GM12892 (cell line): Measurements from ENCODE around the genes POTEB2 and ATP10A.

GRCh38 chr15:20866023-20866753, at the start of gene POTEB2:
Gene POTEB2 (minus strand): TSS chr15:20866314.
- RRBS, result no CpG with 5 or more reads among the region's 30 CpGs

- RRBS, result 59% methylated on average over 2 of the region's 19 CpGs
These were observed 144.1 kb downstream of the OR4N4 start for GRCh38 chr15:22238314-22238997.

DNA sequence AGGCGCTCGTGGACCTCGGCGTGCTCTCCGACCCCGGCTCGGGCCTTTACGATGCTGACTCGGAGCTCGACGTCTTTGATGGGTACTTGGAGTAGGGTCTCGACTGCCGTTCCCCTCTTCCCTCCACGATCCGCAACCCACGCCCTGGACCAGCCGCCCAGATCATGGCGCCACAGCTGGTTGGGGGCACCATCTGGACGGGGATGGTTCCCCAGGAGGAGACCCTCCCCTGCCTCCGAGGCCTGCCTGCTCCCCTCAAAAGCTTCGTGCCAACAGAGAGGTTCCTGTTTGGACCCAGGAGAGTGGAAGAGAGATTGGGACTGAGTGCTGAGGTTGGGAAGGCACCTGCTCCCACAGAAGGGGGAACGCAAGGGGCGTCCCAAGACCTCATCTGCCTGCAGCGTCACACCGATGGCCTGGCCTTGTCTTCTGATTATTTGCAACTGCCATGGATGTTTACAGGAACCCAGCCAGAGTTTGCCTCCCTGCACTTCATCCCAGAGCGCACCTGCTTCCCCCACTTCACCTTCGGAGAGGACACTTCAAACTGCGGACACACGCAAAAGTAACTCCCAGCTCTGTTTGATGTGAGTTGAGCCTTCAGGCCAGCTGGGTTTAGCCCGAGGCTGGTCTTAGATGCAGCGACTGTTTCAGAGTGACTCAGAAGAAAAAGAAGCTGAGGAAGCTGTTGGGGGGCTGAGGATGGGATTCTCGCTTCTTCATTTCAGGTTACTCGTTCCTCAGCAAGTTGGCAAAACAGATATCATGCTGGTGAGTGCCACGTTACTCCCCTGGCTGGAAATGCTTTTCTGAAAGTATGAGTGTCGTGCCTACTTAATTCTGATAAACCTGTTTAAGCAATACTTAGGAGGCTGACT, 71.1 kb upstream of the NIPA1 start:
- RRBS, result no CpG with 5 or more reads among the region's 35 CpGs

DNA sequence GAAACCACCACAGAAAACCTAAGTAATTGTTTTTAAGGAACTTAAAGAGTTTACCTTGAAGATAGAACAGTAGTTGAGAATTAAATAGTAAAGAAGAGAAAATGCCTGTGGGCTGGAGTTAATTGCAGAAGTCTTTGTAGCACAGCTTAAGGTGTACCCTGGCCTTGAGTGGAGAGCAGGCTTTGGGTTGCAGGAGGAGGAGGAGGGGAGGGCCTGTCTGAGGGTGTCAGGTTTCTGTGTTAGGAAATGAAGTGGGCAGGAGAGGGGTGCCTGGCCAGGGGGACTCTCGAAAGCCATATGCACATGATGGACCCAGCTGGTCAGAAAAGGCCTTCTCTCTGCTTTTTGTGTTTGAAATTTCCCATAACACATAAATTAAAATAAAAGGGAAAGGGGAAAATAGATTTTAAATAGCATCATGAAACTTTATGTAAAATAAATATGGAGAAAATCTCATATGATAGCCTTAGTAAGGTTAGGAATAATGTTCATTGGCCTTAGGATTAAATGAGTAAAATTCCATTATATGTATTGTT, 7.1 kb downstream of the NIPA2 start:
- RRBS, result no CpG with 5 or more reads among the region's 1 CpG

- RRBS, result no CpG with 5 or more reads among the region's 18 CpGs
These were observed 34.7 kb downstream of the NIPA2 start for GRCh38 chr15:22873027-22873753.

GRCh38 chr15:22895274-22896189, 57.1 kb downstream of the NIPA2 start:
- RRBS, result no CpG with 5 or more reads among the region's 16 CpGs

DNA sequence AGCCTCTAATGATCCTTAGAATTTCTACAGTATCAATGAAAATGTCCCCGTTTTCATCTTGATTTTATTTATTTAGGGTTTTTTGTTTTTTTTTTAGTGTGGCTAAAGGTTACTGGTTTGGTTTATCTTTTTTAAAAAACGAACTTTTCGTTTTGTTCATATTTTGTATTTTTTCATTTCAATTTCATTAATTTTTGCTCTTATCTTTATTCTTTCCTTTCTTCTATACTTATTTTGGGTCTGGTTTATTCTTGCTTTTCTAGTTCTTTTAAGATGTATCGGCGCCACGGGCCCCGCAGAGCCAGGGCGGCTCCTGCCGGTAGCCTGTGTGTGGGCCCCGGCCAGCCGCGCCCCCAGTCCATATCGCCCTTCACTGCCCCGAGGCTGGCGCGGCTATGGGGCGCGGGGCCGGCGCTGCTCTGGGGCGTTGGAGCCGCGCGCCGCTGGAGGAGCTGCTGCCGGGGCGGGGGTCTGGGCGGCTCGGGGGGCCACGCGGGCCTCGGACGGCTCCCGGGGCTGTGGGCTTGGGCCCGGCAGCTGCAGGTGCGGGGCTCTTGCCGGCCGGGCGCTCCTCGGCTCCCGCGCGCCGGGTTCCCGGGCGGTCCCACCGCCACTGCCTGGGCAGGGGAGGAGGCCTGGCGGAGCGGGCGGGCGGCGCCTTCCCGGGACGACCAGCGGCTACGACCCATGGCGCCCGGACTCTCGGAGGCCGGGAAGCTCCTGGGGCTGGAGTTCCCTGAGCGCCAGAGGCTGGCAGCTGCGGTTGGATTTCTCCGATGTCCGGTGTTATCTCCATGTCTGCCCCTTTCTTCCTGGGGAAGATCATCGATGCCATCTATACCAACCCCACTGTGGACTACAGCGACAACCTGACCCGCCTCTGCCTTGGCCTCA, 43.2 kb upstream of the GOLGA6L1 start:
- RRBS, result no CpG with 5 or more reads among the region's 67 CpGs

- RRBS, result 14% methylated on average over 3 of the region's 43 CpGs
These were observed 198.2 kb upstream of the NPAP1 start for GRCh38 chr15:24477256-24477938.

- RRBS, result no CpG with 5 or more reads among the region's 50 CpGs
These were observed 1.0 kb downstream of the SNRPN start for GRCh38 chr15:24955565-24956494.

DNA sequence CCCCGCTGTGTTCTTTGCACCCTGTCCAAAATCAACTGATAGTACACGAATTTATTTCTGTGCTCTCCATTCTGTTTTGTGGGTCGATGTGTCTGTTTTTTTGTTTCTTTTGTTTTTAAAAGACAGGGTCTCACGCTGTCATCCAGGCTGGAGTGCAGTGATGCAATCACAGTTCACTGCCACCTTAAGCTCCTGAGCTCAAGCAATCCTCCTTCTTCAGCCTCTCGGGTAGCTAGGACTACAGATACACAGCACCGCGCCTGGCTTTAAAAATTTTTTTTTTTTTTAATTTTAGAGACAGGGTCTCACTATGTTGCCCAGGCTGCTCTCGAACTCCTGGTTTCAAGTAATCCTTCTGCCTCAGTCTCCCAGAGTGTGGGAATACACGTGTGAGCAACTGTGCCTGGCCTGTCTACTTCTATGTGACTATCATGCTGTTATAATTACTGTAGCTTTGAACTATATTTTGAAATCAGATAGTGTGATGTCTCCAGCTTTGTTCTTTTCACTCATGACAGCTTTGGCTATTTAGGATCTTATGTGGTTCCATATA, 39.3 kb downstream of the UBE3A start:
- RRBS, result no CpG with 5 or more reads among the region's 9 CpGs

DNA sequence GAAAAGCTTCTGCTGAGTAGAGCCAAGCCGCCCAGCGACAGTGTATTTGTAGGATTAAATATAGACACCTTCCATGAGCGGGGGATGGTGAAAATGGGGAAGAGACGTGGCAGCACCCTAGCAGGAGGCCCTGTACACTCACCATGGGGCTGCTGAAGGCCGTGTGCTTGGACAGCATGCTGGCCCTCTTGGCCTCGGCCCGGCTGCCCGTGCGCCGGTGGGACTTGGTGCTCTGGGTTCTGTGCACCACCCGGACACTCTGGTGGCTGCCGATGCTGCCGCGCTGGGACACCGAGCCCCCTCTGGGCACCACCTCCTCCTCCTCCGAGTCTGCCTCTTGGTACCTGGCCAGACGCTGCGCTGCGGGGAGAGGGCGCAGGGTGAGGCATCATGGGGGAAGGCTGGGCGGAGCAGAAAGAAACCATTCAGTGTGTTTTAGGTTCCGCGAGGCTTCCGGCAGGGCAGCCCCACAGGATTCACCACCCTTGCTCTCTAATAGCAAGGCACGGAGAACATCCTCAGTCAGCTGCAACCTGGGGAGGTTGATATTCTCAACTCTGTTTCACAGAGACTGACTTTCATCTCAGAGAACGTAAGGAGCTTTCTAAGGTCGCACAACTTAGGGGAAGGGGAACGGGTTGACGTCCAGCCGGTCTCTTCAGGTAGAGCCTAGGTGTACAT, 144.9 kb downstream of the ATP10A start:
- RRBS, result no CpG with 5 or more reads among the region's 30 CpGs

DNA sequence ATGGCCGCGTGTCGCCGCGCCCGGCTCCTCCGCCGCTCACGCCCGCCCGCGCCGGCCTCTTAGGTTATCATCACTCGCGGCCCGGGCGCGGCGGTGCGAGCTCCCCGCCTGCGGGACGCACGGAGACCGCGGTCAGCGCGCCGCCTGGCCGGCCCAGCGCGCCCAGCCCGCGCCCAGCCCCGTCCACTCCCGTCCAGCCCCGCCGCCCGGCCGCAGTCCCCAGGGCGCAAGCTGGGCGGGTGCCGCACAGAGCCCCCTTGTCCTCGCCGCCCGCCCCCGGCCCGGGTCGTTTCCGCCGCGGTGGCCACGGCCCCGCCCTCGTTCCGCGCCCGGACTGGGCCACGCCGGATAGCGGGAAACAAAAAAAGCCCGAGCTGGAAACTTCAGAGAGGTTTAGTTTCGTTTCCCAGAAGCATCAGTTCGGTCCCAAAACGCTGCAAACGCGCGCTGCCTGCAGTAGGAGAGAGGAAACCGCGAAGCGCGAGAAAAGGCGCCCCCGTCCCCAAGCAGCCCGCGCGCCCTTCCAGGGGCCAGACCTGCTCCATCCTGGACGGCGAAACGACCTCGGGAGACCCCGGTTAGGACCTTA, at the start of gene ATP10A:
Gene ATP10A, minus strand, starts transcription at position 233 of the 589 bp plus-strand sequence.
- RRBS, result 9% methylated on average over 35 of the region's 82 CpGs

DNA sequence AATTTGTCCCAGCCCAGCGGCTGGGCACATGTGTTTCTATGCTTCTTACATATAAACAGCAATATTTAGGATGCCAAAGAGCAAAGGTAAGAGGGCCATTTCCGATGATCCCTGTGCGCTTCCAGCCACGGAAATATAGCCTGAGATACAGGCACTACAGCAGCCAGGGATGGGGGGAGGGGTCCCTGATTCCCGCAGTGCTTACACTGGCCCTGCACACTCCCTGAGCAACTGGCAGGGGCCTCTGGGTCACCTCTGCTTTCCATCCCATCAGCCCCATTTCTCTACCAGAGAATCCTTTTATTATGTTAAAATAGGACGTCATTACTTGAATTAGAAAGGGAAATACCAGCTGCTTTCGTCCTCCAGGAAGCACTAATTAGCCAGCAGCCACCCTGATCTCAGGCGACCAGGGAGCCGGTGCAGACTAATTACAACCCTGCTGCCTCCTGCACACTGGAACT, 372.2 kb upstream of the ATP10A start:
- RRBS, result no CpG with 5 or more reads among the region's 9 CpGs

- RRBS, result no CpG with 5 or more reads among the region's 1 CpG
These were observed 508.5 kb downstream of the GABRG3 start for GRCh38 chr15:27479455-27479909.

DNA sequence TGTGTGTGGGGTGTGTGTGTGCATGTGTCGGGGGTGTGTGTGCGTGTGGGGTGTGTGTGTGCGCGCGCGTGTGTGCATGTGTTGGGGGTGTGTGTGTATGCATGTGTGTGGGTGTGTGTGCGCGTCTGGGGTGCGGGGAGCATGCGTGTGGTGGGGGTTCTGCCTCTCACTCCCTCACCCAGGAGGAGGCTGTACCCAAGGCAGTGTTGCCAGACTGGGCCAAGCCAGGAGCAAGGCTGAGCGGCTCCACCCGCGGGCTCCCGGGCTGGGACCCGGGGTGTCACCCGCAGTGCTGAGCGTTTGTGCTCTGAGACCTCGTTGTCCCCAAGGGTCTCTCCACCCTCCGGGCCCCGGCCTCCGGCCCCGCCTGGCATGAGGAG, 7.1 kb upstream of the OCA2 start:
- RRBS, result 7% methylated on average over 7 of the region's 22 CpGs

GRCh38 chr15:28107130-28107638, 8.1 kb upstream of the OCA2 start:
- RRBS, result 13% methylated on average over 13 of the region's 39 CpGs

- RRBS, result no CpG with 5 or more reads among the region's 6 CpGs
These were observed 60.2 kb upstream of the OCA2 start for GRCh38 chr15:28159325-28159700.

- RRBS, result no CpG with 5 or more reads among the region's 20 CpGs
These were observed 66.1 kb downstream of the HERC2 start for GRCh38 chr15:28255623-28256455.

GRCh38 chr15:28789503-28790445, 58.7 kb downstream of the GOLGA6L7 start:
- RRBS, result no CpG with 5 or more reads among the region's 26 CpGs

DNA sequence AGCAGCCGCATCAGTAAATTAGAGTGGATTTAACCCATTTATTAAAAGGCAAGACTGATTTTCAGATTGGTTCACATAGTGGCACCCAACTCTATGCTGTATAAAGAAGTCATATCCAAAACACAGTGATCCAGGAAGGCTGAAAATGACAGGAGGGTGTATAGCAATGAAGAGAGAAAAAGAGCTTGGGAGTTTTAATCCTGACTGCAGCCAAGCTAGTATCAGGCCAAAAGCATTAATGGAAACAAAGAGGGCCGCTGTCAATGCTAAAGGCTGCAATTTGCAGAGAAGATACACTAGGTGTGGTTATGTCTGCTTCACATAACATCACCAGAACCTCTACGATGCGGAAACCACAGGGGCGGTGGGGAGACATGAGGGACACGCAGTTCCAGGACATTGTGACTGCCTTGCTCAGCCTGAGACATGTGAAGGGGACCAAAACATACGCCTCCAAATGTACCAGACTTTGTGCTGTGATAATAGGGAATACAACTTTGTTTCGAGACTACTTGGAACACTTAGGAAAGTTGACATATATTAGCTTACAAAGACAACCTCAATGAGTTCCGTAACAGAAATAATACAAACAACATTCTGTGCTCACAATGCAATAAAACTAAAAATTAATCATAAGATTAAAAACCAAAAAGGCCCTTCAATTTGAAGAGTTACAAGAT, 88.4 kb downstream of the APBA2 start:
- RRBS, result no CpG with 5 or more reads among the region's 9 CpGs